Endometrial microvascular endothelial cells (primary cell): ENCODE data around the genes PPFIA2 and SLC6A15.

DNA sequence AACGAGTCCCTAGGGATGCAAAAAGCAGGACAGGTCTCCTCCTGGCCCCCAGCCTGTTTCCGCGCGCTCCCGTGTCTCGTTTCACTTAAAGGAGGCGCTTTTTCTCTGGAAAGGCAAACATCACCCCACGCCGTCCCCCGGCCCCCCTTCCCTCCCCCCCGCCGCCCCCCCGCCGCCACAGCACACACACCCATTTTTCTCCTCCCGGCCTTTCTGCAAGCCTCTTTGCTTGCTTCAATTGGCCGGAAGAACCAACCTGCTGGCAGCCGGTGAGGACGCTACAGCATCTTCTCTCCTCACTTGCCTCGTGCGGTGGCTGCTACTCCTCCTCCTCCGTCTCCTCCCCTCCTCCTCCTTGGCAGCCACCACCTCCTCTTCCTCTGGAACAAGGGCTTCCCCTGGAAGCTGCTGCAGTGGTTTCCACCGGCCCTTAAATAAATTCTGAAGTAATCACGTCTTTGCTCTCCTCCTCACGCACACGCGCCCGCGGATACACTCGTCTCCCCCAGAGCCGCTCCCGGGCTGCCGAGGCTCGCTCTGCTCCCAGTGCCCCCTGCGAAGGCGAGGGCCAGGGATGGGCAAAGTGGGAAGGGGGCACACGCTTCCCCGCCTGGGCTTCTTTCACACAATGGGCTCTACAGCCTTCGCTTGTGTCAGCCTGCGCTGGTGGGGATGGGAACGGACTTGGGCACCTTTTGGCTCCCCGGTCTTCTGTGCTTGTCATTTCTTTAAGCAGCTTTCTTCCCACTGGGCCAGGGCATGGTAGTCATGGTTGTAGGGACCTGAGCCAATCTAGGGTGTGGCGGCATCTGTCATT is at the start of gene PPFIA2:
Gene PPFIA2, minus strand, starts transcription at position 327 of the 817 bp plus-strand sequence.
- RAMPAGE, long total RNA, result no peak

DNA sequence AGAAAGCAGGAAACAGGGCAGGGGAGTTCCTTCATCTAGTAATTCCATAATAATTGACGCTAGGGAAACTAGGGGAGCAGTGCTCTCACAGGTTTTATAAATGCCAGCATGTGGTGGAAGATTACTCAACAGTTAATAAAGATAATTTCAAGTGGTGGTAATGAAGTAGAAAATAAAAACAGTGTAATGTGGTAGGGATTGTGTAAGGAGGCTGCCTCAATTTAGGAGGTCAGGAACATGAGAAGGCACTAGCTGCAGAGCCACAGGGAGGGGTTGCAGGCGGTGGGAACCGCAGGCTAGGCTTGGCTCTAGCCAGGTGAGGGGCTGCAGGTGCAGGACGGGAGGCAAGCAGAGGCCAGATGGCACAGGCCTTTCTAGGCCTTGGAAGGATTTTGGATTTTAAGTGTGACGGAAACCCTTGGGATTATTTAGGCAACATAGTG is 743 bp downstream of the METTL25 start:
- RAMPAGE, long total RNA, result no peak

DNA sequence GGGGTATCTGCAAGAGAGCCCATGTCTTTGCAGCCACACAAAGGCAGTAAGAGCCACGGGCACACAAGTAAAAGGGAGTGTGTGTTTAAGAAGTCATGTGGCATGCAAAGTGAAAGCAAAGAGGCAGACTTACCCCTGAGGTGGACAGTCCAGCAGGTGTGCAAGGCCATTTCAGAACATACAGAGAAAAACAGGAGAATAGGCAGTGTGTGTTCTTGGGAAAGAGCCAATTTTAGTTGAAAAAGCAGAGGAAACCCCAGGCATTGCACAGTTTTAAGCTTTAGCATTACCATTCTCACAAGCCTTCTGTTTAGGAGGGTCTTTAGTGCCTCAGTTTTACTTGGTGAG is 26.8 kb upstream of the TMTC2 start:
- RAMPAGE, long total RNA, result no peak

DNA sequence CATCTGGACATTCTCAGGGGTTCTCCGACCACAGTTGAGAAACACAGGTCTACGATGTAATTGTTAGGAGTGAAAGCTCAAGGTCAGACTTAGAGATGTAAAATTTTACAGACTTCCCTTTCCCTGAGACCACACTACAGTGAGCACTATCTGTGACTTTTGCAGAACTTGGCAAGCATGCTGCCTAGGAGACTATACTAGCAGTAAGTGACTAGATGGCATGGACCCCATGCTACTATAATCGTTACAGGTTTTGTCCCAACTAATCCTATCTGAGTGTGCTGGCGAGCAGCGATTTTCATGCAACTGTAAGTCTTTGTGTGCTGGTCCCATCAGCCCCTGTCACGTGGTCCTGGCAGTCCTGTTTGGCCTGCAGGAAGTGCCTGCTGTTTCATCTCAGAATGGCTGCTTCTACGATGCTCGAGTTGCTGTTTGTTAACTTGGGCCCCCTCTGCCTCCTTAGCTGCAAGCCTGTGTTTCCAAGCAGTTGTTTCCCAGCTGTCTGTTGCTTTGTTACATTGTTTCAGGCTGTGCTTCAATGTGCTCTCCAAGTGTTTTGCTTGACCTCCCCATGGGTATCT is 21.7 kb downstream of the TMTC2 start:
- RAMPAGE, long total RNA, result no peak

GRCh38 chr12:82974666-82975030 is 287.9 kb downstream of the TMTC2 start:
- RAMPAGE, long total RNA, result no peak

DNA sequence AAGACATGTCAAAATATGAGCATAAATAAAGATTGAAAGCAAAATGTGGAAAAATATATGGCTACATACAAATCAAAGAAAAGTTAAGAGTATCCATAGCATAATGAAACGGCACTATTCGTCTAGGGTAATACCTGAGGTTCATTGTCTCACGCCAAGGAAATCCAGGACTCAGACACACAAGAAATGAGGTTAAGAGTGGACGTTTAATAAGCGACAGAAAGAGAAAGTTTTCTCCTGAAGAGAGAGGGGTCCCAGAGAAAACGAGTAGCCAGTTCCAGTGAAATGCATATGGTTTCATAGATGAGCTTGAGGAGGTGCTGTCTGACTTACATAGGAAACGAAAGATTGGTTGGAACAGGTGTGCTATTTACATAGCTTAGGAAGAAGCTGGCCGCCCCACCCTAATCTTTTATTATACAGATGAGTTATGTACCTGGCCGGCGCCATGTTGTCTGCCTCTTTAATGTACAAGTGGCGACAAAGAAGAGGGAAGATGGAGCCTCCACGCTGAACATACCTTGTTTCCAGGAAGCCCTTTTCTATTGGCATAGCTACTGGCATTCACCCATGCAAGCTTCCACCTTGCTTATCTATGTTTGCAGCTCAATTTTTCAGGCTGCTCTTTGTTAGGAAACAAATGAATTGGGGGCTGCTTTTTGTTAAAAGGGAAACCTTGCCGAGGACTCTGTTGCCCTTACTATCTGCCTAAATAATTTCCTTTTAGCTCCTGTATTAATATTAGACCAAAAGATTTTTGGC is 222.9 kb downstream of the SLC6A15 start:
- RAMPAGE, long total RNA, result no peak

GRCh38 chr12:84912495-84912952 is at the start of gene SLC6A15:
TSS of gene SLC6A15 (minus strand) at chr12:84912799.
- RAMPAGE, long total RNA, result no peak

GRCh38 chr12:85036729-85037029 is 528 bp downstream of the LRRIQ1 start:
- RAMPAGE, long total RNA, result no peak

DNA sequence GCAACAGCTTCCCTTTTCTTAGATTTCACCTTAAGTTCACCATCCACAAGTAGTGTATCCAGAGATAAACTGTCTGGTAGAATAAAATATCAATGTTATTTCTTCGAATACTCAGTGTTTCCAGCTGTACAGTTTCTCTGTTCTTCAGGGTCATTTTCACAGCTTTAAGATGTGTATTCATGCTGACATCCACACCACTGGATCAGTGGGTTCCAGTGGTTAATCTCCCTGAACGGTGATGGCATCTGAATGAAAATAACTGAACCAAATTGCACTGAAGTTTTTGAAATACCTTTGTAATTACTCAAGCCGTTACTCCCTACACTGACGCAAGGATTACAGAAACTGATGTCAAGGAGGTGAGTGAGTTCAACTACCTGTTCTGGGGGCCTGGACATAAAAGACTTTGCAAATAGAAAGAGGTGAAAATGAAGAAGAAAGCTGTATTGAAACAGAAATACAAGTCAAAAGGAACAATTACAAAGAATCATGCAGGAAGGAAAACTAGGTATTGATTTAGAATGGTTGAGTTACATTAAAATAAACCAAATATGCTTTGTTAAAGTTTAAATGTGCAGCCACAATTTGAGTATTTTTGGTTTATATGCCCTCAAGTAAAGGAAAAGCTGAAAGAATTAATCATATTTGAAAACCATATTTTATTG is 208.3 kb downstream of the C12orf50 start:
- RAMPAGE, long total RNA, result no peak

DNA sequence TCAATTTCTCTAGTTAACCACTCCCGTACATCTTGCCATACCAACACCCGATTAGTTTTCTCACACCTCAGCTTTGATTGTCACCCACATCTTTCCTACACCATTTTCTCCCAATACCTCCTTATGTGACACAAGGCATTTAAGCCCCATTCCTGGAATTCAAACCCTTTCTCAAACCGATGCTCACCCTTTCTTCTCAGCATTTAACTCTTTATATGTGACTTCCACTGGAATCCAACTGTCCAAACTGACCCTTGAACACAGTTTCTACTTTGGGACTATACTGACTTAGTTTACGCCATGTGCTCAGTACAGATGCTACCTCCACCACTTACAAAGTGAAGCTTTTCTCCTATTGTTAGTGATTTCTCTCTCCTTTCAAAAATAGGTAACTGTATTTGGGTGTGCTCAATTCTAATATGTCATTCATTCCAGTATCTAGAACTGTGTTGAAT is 80.4 kb downstream of the KITLG start:
- RAMPAGE, long total RNA, result no peak

DNA sequence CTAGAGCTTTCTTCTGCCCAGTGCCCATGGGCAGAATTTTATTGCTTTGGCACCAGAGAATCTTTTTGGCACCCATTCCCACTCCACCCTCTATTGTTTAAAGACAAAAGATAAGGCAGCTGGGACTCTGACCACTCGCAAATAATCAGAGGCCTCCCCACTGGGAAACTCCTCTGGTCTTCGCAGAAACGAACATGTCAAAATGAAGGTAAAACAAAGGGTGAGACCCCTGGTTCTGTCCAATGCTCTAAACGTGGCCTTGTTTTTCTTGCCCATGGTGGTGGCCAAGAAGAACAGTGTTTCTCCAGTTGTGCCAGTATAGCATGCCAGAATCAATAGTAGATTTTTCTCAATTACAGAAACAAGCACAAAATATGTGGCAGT is 50.7 kb downstream of the KITLG start:
- RAMPAGE, long total RNA, result no peak

GRCh38 chr12:89140513-89141018 is 211.7 kb downstream of the DUSP6 start:
- RAMPAGE, long total RNA, result no peak

- RAMPAGE, long total RNA, result no peak
These were observed 182.9 kb downstream of the DUSP6 start for GRCh38 chr12:89169284-89169864.

DNA sequence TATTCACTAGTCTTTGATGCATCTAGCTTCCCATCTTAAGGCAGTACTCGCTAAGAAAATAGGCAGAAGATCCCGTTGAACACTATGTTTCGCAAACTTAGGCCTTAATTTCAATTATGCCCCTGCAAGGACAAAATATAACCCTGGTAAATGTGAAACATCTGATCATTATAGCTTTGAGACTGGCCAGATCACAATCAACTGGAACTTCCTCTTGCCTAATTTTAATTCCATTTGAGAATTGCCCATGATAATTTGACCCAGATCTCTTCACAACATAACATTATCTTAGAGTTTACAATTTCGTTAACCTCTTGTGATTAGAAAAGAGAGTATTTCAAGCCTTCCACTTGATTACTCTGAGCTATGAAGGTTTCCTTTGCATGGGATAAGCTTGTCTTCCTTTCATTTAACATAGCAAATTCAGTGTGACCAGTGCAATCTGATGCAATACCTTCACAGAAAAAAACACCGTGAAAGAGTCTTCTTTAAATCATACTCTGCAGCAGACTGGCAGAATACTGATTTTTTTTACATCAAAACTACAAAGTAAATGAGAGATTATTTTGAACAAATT is 143.7 kb downstream of the DUSP6 start:
- RAMPAGE, long total RNA, result no peak

DNA sequence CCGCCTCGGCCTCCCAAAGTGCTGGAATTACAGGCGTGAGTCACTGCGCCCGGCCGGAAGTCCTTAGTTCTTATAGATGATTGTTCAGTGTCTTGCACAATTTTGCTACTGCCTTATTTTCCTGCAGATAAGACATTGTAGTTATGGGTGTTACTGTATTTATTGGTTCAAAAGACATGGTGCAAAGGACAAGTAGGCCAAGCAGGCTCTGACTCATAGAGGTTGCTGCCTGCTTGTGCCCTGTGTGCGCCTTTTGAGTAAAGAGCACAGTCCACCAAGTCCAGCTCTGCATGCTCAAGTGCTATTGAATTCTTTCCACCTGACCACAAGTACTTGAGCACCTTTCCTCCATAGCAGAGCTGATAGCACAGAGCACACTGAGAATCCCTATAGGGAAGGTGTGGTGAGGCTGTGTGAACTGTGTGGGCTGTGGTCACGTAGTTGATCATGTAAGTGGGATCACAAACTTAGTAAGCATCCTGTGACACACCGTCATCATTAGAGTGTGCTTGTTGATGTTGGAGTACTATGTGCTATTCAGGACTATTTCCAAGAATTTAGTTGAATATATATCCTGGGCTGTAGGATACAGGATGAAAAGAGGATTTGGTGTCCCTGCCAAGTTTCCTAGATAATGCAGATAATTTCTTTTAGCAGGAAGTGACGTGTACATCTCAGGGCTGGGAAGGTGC is 23.4 kb upstream of the DUSP6 start:
- RAMPAGE, long total RNA, result no peak

- RAMPAGE, long total RNA, result no peak
These were observed 25.6 kb upstream of the DUSP6 start for GRCh38 chr12:89377908-89378390.

DNA sequence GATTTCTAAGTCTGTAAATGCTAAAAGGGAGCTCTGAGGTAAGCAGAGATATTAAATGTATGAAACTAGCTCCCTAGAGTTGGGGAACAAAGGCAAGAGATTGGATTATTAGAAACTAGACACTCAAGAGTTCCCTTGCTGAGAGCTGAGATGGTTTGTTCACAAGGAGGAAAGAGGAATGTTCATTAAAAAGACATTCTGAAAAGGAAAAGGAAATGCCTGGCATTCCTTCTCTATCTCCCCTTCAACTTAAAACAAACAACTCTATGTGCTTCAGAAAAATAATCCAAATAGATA is 73.7 kb downstream of the GALNT4 start:
- RAMPAGE, long total RNA, result no peak

DNA sequence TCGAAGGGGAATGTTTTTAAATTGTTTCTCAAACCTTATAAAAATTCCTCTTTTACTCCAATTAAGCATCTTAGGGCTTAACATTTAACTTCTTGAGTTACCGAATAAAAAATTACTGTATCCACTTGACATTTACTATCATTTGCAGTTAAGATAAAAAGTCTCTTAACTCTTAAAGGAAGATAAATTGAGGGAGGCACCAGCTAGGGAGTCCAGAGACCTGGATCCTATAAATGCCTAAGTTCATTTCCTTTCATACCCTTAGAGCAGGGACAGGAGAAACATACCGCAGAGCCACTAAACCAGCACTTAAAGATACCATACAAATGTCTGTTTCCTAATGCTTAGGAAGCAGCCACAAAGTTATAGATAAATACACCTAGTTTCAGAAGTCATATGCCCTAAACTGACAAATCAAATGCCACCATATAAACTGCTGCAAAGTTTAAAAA is 71.4 kb downstream of the GALNT4 start:
- RAMPAGE, long total RNA, result no peak

GRCh38 chr12:89701798-89702075 is 6.9 kb downstream of the ATP2B1 start:
- RAMPAGE, long total RNA, result no peak

GRCh38 chr12:89707435-89708426 is 907 bp downstream of the ATP2B1 start:
- RAMPAGE, long total RNA, result no peak